Epithelial cell of esophagus (primary cell): ENCODE results near the genes MAGEB5, IL1RAPL1, NR0B1, GK and FAM47B.

- RRBS: 3% methylated on average over 4 of the region's 12 CpGs
Measured at GRCh38 chrX:24464502-24464960, 555 bp upstream of the PDK3 start.

DNA sequence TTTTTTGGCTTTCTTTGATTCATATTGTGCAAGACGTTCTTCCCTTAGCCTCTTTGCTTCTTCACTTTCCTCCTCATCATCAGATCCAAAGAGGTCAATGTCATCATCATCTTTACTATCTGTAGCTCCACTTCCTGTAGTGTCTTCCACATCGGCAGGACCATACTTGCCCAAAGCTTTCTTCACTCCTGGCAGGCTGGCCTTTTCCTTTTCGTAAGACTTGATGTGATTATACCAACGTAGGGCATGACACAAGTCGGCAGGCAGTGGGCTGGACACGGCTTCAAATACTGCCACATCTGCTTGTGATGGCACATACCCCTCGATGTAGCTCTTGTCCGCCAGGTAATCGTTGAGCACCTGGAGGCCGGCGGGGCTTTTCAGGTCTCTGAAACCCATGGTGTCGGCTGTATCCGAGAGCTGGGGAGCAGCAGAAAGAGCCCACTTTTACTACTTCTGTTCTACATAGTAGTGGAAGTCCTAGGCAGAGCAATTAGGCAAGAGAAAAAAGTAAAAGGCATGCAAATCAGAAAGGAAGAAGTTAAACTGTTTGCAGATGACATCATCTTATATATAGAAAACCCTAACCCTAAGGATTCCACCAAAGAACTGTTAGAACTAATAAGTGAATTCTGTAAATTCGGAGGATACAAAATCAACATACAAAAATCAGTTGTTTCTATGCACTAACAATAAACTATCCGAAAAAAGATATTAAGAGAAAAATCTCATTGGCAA, 95.1 kb downstream of the POLA1 start:
- RRBS: no CpG with 5 or more reads among the region's 15 CpGs

GRCh38 chrX:26215995-26216284, at the start of gene MAGEB5:
Gene MAGEB5 (plus strand): TSS chrX:26216169.
- RRBS: no CpG with 5 or more reads among the region's 4 CpGs

GRCh38 chrX:28157929-28158515, 176.8 kb upstream of the DCAF8L1 start:
- RRBS: no CpG with 5 or more reads among the region's 8 CpGs

GRCh38 chrX:28587379-28587773, at the start of gene IL1RAPL1:
Gene IL1RAPL1 (plus strand): TSS chrX:28587446.
- RRBS: no CpG with 5 or more reads among the region's 6 CpGs

- RRBS: no CpG with 5 or more reads among the region's 4 CpGs
Measured at GRCh38 chrX:28847154-28847881, 260.1 kb downstream of the IL1RAPL1 start.

DNA sequence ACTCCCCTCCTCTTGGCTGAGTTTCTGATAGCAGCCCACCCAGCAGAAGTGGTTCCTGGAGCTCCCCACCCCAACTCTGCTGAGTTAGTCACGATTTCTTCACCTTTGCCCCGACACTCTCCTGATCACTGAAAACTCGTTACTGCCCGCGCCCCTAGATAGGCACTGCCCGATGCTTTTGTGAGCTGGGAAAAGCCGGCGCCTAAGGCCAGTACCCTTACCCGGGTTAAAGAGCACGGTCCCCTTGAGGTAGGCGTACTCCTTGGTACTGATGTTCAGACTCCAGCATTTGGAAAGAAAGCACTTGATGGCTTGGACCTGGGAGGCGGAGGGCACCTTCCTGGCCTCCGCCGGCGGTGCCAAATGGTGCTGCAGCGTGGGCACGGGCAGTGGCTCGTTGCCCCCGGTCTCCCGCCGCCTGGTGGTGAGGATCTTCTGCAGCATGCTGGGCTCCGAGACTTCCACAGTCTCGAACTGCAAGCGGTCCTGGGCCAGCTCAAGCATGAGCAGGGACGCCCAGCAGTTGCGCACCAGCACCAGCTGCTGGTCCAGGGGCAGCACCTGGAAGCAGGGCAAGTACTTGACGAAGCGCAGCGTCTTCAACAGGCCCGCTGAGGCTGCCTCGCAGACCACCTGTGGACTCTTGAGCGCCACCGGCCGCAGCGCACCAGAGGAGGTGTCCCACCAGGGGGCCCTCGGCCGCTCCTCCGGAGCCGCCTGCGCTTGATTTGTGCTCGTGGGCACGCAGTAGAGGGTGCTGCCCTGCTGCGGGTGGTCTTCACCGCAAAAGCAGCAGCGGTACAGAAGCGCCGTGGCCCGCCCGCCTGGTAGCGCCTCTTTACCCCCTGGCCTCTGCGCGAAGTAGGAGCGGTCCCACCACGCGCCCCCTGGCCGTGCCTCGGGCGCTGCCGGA, 959 bp downstream of the NR0B1 start:
- RRBS: 4% methylated on average over 12 of the region's 59 CpGs

- RRBS: no CpG with 5 or more reads among the region's 75 CpGs
Measured at GRCh38 chrX:30308888-30309892, at the start of gene NR0B1. Gene NR0B1 (minus strand): TSS chrX:30309390.

- RRBS: 10% methylated on average over 2 of the region's 78 CpGs
Measured at GRCh38 chrX:30653250-30654545, at the start of gene GK. Gene GK (plus strand): TSS chrX:30653423.

GRCh38 chrX:30654960-30655515, 1.8 kb downstream of the GK start:
- RRBS: no CpG with 5 or more reads among the region's 2 CpGs

- RRBS: no CpG with 5 or more reads among the region's 6 CpGs
Measured at GRCh38 chrX:31120390-31121125, 48.7 kb upstream of the FTHL17 start.

- RRBS: no CpG with 5 or more reads among the region's 2 CpGs
Measured at GRCh38 chrX:32177430-32177820, 1033.9 kb downstream of the DMD start.

GRCh38 chrX:33726629-33727188, 405.4 kb downstream of the FAM47A start:
- RRBS: no CpG with 5 or more reads among the region's 23 CpGs

GRCh38 chrX:34942738-34942937, at the start of gene FAM47B:
Gene FAM47B (plus strand): TSS chrX:34942796.
- RRBS: no CpG with 5 or more reads among the region's 10 CpGs

- RRBS: no CpG with 5 or more reads among the region's 3 CpGs
Measured at GRCh38 chrX:36958625-36959123, 49.5 kb upstream of the FAM47C start.

GRCh38 chrX:37043578-37043954, 35.4 kb downstream of the FAM47C start:
- RRBS: no CpG with 5 or more reads among the region's 34 CpGs

GRCh38 chrX:37781237-37782468, 1.8 kb downstream of the CYBB start:
- RRBS: no CpG with 5 or more reads among the region's 4 CpGs

- RRBS: no CpG with 5 or more reads among the region's 5 CpGs
Measured at GRCh38 chrX:38054080-38054442, 47.7 kb downstream of the SYTL5 start.

DNA sequence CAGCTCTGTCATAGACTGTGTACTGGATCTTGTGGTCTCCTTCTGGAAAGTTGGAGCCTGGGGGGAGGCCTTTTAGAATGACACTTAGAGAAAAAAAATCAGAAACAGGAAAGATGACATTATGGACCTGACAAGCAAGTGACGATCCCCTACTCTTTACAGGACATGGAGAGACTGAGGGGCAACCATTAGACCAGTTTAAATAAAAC, 59.8 kb downstream of the SRPX start:
- RRBS: no CpG with 5 or more reads among the region's 1 CpG